NT2/D1 (cell line): ENCODE measurements around a stretch of chr3.

DNA sequence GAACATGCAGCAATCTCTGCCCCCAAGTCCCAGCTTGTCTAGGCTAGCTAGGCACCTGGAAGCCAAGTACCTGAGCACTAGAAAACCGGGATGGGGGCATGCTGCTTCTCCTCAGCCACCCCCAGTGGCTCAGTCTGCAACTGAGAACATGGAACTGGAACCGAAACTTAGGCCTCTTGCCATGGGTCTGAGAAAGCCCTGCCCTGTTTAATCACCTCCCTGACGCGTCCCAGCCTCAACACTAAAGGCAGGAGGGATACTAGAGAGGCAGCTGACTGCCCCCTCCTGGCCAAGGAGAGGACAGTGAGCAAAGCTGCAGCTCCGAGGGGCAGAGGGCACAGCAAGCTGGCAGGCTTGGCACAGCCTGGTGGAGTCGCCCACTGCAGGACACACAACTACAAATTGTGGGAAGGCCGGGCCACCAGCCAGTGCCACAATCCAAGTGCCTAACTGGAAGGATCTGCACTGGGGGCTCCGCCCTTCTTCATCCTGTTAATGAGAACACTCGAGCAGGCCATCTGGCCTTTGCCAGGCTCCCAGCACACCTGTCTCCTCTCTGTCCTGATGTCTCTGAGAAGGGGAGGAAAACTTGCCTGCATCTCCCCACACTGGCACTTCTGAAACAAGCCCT lies 53.8 kb downstream of the BDH1 start:
- RRBS, 2 experiments, result no CpG with 5 or more reads among the region's 9 CpGs

DNA sequence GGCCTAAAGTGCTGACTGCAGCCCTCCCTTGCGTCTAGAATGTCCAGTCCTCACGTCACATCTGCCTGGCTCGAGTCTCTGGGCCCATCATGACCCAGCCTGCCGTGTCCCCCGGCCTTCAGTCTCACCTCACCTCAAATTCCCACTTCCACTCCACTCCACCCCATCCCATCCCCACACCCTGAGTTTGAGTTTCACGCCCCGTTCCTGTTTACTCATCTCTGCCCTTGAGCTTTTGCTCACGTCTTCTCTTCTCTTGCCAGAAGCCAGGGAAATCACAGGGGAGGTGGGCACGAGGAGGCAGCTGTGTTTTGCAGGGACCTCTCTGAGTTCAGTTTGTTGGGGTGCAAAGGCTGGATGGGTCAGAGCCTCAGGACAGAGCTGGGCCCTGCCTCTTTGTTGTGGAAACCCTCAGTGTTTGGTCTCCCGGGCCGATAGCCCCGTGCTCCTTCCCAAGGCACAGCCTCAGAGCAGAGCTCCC lies 41.1 kb downstream of the BDH1 start:
- RRBS, 2 experiments, result no CpG with 5 or more reads among the region's 12 CpGs

- RRBS, 2 experiments, result no CpG with 5 or more reads among the region's 19 CpGs
These were observed 39.0 kb downstream of the BDH1 start for GRCh38 chr3:197516451-197517557.

DNA sequence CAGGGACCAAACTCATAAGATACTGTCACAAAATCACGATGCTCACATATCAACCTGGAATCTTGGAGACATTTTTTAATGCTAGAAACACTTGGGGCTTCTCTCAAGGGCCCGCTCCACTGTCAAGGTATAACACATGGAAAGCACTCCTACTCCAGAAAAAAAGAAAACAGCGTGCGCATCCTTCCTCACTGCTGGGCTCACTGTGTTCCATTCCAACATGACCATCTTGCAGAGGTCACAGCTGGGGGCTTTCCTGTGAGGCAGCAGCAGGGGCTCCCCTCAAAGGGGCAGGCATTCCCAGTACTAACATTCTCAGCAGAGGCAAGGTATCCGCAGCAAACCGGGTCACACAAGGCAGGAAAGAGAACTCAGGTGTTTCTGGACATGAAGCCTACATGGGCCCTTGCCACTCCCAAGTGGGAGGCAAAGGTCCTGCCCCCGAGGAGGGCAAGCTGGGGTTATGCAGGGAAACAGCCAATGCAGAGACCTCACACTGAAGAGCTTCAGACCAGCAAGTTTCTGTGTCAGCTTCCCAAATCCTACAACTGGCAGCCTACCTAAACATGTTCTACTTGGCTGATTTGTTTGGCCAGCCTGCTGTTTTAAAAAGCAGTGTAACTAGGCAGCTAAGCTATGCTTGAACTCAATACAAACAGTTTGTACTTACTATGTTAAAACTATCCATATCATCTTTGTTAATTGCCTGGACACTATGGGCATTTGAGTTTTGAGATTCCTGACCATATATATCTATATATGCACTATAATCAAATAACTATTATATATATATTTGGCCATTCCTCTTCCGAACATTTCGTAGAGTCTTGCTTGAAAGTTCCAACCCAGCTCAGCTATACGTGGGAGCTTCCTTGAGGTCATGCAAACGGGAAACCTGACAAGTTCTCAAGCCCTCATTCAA lies 6.3 kb downstream of the BDH1 start:
- RRBS, 2 experiments, result no CpG with 5 or more reads among the region's 11 CpGs

DNA sequence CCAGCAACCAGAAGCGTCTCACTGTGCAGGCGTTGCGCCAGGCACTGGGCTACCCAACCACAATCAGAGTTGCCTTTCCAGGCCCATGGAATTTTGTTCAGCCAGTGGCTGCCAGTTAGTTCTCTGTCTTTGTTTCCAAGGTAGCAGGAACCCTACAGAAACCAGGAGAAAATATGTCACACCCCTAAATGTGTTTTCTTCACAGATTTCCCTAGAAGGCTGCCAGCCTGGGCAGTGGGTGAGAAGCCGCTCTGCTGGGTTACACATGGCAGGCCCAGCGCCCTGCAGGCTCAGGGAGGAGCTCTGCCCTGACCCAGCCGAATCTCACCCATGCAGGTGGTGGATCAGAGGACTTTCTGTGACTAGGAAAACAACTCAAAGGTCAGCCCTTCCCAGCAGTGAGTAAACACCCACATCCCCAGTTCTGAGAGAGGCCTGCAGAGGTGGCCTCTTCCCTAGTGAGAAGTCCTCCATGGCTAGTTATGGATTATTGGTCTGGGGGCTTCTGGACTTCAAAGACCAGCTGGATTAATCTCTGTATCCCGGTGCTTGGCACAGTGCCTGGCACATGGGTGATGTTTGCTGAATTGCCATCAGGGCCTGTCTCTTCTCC lies 34.6 kb upstream of the BDH1 start:
- RRBS, 2 experiments, result no CpG with 5 or more reads among the region's 7 CpGs

DNA sequence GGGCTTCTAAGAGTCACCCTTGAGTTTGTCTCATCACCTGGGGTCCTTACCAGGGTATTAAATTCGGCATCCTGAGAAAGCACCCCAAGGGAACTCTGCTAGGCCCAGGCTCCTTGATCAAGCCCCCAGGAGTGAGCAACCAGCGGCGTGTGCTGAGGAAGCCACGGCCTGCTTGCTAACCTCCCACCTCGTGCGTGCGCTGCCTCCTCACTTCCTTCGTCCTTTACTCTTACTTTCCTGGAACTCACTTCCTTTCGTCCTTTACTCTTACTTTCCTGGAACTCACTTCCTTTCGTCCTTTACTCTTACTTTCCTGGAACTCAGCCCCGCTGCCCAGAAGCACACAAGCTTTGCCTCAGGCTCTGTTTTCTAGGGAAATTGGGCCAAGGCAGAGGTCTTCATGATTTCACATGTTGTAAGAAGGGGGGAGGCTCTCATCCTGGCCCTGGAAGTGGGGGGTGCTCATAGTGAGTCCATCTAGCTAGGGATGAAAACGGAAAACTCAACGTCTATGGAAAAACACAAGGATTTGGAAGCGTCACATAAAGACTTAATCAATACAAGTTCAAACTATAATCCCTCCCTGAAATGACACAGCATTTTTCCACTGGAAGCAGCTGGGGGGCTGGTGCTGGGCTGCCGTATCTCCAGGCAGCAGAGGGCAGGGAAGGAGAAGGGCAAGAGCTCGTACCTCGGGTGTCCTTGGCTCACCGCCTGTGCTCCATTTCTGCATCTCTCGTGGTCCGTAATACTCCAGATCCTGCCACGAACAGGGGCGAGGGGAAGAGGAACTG lies 36.8 kb upstream of the BDH1 start:
- RRBS, 2 experiments, result no CpG with 5 or more reads among the region's 22 CpGs

DNA sequence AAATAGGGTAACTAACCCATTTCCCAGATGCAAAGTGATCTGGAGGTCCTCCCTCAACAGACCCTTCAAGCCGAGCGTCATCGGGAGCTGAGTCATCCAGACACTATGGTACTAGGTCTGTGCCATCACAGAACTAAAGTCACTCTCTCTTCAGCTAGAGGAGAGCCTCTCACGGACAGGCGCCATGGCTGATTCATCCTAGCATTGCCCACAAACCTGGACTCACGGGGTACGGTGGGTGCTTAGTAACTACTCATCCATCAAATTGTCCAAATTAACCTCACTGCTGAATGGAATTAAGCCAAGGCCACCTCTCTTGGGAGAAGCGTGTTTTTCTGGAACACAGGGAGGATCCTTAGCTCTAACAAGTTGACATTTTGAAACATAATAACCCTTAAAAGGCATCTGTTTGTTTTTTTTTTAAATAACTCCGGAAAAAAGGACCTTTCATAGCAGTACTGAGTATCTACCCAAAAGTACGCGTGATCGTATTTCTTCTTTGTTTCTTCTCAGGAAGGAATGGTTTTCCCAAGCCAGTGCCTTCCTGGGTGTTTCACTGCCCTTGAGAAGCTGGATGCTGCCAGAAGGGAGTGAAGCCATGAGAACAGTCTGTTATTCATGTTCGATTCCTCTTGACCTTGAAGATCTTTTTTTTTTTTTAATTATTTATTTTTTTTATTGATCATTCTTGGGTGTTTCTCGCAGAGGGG lies 45.5 kb upstream of the BDH1 start:
- RRBS, 2 experiments, result no CpG with 5 or more reads among the region's 14 CpGs

DNA sequence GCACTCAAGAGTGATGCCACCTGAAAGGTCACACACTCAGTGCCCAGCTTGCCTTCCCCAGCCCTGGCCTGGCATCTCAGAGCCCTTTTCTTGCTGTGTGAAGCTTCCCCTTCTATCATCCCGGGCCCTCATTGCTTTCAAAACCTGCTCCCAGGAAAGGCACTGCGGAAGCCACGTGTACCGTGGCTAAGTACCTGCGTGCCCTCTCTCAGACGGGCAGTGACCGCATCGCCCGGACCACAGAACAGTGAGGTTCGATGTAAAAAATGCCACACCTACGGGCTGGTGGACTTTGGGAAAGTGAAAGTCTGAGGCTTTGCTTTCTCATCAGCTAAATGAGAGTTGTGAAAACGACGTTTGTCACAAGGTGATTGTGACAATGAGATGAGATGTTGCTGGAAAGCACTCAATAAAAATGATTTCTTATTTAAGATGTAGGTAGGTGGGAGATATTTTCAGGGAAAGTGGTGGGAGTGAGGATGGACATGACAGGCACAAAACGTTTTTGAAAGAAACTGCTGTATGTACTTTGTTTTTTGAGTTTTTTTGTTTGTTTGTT lies 48.4 kb upstream of the BDH1 start:
- RRBS, 2 experiments, result 98% methylated on average over 5 of the region's 14 CpGs; no CpG with 5 or more reads in 1 of the 2 experiments

GRCh38 chr3:197639994-197640987 lies 84.5 kb upstream of the BDH1 start:
- RRBS, 2 experiments, result no CpG with 5 or more reads among the region's 17 CpGs

- RRBS, 2 experiments, result no CpG with 5 or more reads among the region's 1 CpG
These were observed 43.4 kb upstream of the RPL35A start for GRCh38 chr3:197906583-197906974.

- RRBS, 2 experiments, result no CpG with 5 or more reads among the region's 14 CpGs
These were observed 3.6 kb downstream of the RPL35A start for GRCh38 chr3:197953262-197954259.

- RRBS, 2 experiments, result no CpG with 5 or more reads among the region's 5 CpGs
These were observed 2.8 kb downstream of the IQCG start for GRCh38 chr3:197956960-197957505.